Fibroblast of the aortic adventitia (primary cell): ENCODE measurements around the gene DAPL1.

GRCh38 chr2:157246127-157246827 lies 11.2 kb upstream of the GALNT5 start:
- CAGE, long polyA plus RNA = no peak

DNA sequence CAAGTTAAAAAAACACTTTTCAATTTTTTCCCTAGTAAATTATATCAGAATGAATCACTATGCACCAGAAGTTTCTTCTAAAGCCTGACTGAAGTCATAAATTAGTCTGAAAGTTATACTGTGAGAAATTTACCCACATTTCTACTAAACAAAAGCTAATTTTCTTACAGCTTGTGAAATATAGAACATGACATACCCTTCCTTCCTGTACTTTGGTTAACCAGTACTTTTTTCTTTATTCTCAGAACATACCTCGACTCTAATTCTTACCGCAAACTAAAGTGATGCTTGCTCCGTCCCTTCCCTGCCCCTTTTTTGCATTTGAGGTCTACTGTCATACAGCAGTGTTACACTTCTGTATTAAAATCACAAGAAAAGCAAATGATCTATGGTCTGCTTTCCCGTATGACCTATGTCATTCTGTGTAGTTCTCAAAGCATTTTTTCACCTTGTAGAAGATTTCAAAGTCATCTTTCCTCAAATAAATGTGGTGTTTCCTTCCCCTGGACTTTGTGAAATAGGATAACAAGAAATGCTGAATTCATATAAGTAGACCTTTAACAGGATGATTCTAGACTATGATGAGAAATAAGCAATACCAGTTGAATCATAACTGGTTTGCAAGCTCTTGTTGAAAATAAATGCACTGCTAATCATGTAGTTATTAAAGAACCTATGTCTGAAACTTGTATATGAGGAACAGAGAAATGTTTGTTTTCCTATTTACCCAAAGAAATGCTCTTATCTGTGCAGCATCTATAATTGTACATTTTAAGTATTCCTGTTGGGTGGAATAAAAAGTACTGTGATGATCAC lies 30.4 kb downstream of the CYTIP start:
- CAGE, long polyA plus RNA = no peak

- CAGE, long polyA plus RNA = no peak
Observed at GRCh38 chr2:157419003-157419342, 24.9 kb downstream of the CYTIP start.

- CAGE, long polyA plus RNA = no peak
Observed at GRCh38 chr2:157444286-157445201, 655 bp upstream of the CYTIP start.

- CAGE, long polyA plus RNA = no peak
Observed at GRCh38 chr2:157784220-157784942, 91.7 kb downstream of the ACVR1 start.

GRCh38 chr2:157857593-157858553 lies 18.3 kb downstream of the ACVR1 start:
- CAGE, long polyA plus RNA = no peak

DNA sequence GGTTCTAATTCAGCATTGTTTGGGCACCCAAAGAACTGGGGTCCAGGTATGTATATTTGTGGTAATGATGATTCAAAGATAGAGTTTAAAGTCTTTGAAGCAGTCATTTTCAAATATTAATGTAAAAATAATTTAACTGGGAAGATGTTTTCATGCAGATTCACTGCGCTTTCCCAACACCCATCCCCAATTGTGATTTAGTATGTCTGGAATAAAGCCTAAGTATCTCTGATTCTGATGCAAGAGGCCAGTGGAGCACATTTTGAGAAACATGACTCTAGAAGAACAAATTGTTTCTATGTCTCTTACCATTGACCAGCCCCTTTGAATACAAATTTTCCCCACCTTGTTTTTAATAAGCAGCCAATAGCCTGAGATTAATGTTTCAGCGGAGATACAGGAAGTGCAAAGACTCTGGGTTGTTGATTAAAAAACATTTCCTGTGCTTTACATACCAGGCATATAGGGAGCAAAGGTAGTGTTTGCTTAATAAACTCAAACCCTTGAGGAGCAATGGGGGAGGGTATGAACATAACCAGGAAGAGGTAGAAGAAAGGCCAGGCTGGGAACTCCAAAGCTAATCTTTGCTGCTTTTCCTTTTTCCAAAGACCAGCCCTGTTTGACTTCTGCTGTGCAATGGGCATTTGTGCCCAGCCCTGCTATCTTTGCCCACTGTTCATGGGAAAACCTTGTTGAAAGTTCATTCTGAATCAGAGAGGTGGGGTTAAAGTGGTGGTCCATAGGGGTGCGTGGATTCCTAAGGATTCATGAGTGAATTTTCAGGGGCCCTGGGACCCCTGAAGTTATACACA lies 29.2 kb downstream of the UPP2 start:
- CAGE, long polyA plus RNA = no peak

DNA sequence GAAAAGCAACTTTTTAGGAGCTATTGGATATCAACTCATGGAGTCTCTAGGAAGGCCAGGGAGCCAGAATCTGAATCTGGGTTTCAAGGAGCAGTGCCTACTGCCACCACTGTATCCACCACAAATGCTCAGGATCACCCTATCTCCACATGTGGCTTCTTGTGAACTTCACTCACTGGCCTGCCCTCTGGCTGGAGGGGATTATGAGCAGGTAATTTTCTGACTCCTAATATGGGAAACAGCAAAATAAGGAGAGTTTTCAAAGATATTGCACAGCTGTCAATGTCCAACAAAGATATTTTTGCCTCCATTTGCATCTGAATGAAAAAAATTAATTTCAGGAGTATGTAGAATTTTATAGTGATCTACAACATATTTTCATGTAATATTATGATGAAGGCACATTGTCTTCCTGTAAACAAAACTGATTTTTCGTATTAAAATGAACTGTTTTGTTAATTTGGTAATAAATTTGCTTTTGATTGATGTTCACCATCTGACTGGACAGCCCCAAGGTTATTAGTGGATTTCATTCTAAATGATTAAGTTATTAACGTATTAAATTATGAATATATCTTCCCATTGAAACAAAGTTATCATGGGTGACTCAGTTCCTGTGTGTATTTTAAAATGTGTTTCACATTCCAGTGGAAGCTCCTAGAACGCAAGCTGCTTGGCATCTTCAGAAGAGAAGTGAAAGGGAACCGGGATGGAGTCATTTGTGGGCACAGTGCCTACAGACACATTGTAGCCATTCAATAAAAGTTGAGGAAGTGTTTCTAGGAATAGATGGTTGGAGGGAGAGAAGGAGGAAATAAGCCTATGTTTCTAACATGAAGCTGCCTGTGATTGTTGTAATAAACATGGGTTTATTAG lies 143.2 kb downstream of the PKP4 start:
- CAGE, long polyA plus RNA = no peak

- CAGE, long polyA plus RNA = no peak
Observed at GRCh38 chr2:158680389-158681122, 114.6 kb upstream of the DAPL1 start.

DNA sequence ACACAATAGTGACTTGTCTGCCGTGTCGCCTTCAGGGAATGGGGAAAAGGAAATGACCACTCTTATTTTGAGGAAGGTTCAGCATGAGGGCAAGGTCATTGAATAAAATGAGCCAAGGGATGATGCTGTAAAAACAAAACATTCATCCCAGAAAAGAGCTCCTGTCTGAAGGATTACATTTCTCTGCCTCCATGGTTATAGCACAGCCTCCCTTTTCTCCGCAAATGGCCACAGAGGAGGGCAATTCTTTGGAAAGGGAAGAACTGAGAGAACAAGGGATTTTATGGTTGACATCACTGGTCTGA lies 78.8 kb upstream of the DAPL1 start:
- CAGE, long polyA plus RNA = no peak

GRCh38 chr2:158795029-158795553 lies at the start of gene DAPL1:
DAPL1 (plus strand) TSS chr2:158795317.
- CAGE, long polyA plus RNA = no peak

DNA sequence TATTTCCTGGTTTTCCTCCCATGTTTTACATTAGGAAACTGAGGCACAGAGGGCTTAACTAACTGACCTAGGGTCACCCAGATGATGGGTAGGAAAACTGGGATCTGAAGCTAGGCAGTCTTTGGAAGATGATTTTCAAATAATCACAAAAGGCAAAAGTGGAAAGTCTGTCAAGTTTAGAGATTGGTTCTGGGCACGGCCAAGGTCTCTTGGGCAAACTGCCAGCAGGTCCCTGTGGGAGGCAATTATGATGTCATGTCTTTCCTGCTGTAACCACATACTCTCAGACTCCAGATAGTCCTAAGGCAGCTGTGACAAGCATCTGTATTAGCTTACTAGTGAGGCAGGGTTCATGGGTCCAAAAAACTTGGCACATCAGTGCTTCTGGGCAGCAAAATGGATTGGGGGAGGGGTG lies 14.6 kb upstream of the TANC1 start:
- CAGE, long polyA plus RNA = no peak

- CAGE, long polyA plus RNA = no peak
Observed at GRCh38 chr2:159119379-159120291, 151.2 kb downstream of the TANC1 start.

GRCh38 chr2:159155193-159155811 lies 131.2 kb downstream of the WDSUB1 start:
- CAGE, long polyA plus RNA = no peak

DNA sequence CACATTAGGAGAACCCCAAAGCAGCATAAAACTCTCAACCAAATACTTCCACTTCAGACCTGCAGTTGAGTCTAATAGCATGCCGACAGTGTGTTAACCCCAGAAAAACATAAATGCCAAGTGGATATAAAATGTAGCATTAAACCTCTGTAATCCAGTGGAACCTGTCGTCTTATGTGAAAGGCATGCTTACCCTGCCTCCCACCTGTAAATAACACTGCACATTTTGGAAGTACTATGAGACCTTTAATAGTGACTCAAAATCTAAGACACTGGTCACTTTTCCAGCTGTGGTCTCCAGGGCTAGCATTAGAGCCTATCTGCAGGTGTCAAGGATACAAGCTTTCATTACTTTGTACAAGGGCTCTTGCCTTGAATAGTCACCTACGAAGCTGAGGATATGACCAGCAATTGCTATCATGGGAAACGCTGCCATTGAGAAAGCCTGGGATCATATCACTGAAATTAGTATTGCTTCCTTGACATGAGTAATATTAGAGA lies 79.7 kb upstream of the WDSUB1 start:
- CAGE, long polyA plus RNA = no peak

GRCh38 chr2:159383430-159383720 lies 96.9 kb upstream of the WDSUB1 start:
- CAGE, long polyA plus RNA = no peak

DNA sequence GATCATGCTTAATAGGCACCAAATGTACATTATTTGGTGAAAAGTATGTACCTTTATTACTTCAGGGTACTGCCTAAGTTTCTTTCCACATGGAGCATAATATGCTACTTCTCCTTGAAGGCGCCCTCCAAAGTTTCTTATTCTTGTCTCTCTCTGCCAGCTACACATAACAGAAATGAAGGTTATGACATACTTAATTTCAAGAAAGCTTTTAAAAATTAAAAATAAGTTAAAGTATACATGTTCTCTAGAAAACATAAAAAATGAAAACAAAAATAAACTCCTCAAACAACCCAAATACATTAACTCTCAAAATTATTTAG lies 141.7 kb upstream of the WDSUB1 start:
- CAGE, long polyA plus RNA = no peak

- CAGE, long polyA plus RNA = no peak
Observed at GRCh38 chr2:159546143-159546862, 70.0 kb downstream of the BAZ2B start.

- CAGE, long polyA plus RNA = no peak
Observed at GRCh38 chr2:159615173-159616251, 836 bp downstream of the BAZ2B start.

DNA sequence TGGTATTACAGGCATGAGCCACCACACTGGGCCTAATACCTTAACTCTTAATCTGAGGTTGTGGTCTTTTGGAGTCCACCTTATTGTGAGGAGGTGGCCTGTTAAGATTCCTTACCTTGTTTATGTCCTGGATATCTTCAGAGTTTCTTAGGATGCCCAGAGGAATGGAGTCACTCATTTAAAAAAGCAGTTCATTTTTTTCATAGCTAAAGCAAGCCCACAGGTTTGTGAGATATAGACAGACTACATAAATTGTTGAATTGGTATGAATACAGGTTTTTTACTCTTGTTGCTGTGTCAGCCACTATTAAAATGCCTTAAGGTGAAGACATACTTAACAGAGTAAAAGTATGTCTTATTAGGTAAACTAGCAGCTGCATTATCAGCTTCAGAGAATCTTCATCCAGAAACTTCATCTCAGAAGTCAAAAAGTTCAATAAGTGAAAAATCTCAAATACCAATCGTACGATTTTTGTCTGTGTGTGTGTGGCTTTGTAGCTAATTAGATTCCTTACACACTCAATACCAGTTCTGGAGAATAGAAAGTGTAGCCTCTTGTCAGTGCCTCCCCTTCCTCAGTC lies 8.9 kb downstream of the MARCHF7 start:
- CAGE, long polyA plus RNA = no peak